ENCODE results near the genes HNRNPR and ID3.

DNA sequence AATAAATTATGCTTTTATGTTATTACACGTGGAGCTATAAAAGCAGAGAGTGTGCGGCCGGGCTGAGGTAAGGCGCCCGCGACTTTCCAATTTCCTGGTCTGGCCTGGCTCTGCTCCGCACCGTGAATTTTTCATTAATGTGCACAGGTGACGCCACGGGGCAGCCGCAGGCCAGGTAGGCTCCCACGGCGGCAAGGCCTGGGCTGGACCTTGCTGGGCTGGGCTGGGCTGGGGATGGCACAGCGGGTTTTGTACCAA, 115.0 kb upstream of the WNT4 start:
- PRO-cap, result no peak

DNA sequence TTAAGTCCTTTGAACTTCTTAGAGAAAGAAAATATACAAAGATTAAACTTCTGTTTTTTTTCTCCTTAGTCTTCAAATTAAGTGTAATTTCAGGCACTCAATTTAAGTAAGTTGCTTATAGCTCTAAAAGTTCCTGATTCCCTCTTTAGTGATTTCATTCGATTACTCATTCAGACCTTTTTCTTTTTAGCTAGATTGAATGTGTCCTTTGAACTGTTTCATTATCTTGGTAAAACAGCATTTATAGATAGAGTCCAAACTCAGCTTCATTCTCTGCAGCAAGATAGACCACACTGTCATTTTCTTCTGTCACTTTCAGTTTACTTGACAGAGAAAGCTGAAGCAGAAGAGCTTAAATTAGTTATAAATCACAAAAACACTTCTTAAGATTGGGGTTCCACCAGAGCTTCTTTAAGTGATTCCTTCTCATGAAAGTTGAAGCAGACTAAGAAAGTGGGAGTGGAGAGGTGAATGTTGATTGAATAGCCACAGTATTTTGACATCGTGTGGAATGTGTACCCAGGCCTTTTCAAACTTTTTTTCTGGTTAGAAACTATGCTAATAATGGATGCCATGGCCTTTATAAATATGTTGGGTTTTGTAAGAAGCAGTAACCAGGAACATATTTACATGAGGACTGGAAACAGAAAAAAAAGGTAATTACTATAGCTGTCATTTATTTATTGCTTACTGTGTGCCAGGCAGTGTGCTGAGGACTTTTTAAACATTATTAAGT, 52.2 kb downstream of the ZBTB40 start:
- PRO-cap, result no peak

- PRO-cap, result no peak
These were observed 33.2 kb upstream of the EPHA8 start for GRCh38 chr1:22529951-22530645.

DNA sequence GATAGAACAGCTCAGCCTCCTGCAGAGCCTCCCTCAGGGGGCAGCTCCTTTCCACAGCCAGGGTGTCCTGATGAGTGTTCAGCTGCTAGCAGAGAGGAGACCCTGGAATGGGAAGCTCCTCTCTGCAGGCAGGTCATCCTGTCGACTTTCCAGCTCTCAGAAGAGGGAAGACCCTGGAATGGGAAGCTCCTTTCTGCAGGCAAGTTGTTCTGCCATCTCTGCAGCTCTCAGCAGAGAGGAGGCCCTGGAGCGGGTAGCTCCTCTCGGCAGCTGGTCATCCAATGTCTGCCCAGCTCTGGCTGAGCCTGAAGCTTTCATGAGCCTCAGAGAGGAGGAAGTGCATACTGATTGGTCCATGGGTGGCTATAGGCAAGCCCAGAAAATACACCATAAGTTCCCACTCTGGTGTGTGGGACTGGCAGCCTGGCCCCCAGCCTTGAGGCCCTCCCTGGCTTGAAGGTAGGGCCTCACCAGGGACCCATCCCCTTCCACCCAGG, 1.7 kb upstream of the C1QA start:
- PRO-cap, result no peak

- PRO-cap, result no peak
These were observed 85.8 kb downstream of the EPHB2 start for GRCh38 chr1:22796129-22797059.

DNA sequence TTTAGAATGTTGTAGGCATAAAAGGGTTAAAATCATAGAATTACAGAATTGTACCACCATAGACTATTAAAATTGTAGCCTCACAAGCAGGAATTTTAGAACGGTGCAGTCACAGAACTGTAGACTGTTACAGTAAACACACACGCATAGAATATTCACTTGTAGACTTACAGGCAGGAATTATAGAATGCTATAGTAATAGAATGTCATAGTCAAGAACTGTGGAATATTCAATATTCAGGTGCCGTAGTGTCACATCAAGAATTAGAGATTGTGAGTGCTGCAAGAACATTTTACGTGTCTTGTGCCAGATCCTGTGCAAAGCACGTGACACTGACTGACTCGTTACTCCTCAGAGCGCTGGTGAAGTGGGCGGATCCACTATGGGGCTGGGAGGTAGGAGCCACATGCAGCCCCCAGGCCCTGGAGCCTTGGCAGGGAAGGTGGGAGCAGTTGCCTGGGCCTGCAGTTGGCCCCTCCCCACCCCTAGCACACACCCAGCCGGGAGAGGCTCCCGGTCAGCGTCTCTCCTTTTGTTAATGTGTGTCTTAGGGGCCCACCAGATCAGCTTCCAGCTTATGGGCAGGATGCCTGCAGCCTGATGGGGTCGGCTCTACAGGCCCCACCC, 118.3 kb downstream of the EPHB2 start:
- PRO-cap, result no peak

GRCh38 chr1:23097147-23097612, 77.9 kb downstream of the KDM1A start:
- PRO-cap, result no peak

DNA sequence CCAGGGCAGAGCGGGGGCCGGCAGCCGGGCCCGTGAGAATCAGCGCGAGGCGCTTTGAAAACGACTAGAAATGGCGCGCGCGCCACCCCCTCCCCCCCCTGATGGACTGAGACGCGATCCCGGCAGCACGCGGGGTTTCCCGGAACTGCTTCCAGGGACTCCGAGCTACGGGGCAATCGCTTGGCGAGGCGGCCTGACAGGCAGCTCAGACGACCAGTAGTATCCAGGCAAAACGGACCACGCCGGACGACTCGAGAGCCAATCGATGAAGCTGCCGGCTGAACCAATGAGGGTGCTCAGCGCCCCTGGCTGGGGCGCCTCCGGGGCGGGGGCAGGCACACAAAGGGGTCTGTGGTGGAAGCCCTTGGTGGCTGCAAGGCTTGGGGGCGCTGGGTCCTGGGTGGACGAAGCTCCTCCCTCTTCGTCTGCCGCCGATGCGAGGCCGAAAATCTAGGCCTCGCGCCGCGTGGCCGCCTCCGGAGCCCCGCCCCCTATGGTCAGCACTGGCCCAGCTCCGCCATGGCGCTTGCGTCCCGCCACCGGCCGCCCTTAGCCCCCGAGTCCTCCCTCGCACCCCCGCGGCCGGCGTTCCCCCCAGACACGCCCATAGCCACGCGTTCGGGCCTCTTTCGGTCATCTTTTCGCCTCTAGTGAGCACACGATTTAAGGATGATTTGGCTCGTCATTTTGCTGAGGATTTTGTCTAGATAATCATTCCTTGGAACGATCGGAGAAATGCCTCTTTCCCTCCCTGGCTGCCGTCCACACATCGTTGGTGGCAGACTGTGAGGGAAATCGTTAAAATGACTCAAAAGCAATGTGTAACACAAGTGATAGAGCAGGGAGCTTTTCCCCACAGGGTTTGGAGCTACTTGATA, at the start of gene HNRNPR:
Gene HNRNPR, minus strand, starts transcription at position 75 of the 878 bp plus-strand sequence.
- PRO-cap, result bidirectional peak, plus-strand start at position 342 of the sequence, minus-strand start at position 56 of the sequence

- PRO-cap, result bidirectional peak, plus-strand start at chr1:23368506, minus-strand start at chr1:23368307
These were observed 1.8 kb downstream of the ZNF436 start for GRCh38 chr1:23367442-23368621.

DNA sequence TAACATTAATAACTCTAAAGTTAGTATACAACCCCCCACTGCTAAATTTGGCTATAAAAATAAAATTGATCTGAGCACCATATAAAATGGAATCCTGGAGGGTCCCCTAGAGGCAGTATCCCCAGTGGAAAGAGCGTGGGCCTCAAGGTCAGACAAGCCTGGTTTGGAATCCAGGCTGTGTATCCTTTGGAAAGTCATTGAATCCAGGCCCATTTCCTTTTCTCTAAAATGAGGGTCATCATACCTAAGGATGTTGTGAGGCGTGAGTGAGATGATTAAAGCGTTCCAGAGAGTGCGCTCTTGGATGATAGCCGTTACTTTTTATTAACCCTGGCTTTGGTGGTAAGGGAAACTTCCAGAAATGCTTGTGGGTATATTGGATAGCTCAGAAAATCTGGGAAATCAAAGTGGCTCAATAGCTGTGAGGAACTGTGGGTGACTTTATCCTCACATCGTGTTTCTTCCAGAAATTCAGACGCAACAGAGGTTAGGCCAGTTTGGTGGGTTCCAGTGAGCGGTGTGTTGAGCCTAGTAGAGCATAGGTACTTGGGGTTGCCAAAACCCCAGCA, 737 bp upstream of the ZNF436 start:
- PRO-cap, result no peak

DNA sequence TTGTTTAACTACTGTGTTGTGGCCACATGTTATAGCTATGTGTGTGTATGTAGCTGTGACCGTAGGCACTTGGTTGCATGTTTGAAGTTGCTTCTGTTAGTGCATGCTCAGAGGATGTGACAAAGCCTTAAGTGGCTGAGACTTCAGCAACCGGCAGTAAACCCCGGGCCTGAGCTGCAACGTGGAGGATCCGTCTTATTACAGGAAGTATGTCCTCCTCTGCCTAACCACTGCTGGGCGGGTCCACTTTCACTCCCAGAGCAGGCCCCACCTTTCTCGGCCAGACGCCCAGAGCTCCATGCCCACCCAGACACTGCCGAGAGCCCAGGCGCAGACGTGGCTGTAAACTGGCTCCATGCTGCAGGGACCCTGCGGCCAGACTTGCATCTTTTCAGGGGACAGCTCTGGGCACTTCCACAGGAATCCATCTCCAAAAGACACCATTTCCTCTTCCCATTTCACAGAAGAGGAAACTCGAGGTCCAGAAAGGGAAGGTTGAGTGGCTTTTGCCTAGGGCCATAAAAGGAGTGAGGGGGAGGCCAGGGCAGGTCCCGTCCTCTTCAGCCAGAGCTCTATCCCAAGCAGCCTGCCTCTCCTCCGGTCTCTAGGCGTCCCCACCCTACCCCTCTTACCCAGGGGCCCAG, 2.1 kb downstream of the TCEA3 start:
- PRO-cap, result no peak

DNA sequence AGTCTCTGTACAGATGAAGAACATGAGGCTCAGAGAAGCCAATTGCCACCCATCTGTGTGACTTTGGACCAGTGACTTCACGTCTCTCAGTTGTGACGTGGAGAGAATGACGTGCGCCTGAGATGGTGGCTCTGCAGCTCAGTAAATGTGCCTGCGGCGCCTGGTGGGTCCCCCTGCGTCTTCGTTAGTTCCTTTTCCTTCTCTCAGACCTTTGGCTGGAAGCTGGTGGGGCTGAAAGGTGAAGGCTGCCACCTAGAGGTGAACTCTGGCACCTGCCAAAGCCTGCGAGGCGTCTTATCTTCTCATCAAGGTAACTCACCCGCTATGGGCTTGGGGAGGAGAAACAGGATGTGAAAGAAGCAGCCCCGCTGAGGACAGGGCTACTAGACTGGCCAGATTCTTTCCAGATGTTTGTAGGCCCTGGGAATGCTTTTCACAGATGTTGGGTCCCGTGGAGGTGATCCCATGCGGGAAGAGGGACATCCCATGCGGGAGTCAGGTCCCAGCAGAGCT, 8.8 kb upstream of the E2F2 start:
- PRO-cap, result no peak

- PRO-cap, result unidirectional peak, minus-strand start at chr1:23558964; bidirectional peak, plus-strand start at chr1:23559644, minus-strand start at chr1:23559499
These were observed at the start of gene ID3 for GRCh38 chr1:23558763-23559730. Gene ID3, minus strand, starts transcription at chr1:23559501.

- PRO-cap, result no peak
These were observed 1.8 kb upstream of the ID3 start for GRCh38 chr1:23561083-23561543.

GRCh38 chr1:23591435-23592184, 32.3 kb upstream of the ID3 start:
- PRO-cap, result no peak

- PRO-cap, result no peak
These were observed 63.9 kb upstream of the RPL11 start for GRCh38 chr1:23627709-23628060.

GRCh38 chr1:23692358-23693303, 1.0 kb downstream of the RPL11 start:
- PRO-cap, result no peak

DNA sequence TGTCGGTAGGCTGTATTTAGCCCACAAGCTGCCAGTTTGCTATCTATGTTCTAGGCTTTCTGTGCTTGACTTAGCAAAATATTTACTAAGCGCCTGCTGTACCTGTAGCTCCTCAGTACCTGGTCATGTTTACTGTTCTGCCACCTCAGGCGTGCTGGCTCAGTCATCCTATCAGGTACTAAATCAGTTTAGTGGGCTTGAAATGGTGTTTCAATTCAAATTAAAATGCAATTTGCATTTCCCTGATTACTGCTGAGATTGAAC, 15.7 kb upstream of the ELOA start:
- PRO-cap, result no peak

DNA sequence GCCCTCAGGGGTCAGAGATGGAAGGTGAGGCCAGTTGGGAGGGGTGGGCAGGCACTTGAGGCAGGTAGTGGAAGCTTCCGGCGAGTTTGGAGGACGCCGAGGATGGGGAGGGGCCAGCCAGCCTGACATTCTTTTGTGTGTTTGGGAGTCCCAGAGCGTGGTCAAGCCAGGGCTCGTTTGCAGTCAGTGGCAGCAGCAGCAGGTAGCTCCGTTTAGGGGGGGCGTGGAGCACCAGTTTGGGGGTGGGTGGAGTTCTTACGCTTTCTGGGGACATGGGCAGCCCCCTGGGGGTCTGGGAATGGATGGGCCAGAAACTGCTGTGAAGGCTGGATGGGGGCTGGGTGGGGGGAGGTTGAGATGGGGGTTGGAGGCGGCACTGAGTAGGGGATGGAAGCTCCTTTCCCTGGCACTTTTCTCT, 880 bp downstream of the LYPLA2 start:
- PRO-cap, result no peak

DNA sequence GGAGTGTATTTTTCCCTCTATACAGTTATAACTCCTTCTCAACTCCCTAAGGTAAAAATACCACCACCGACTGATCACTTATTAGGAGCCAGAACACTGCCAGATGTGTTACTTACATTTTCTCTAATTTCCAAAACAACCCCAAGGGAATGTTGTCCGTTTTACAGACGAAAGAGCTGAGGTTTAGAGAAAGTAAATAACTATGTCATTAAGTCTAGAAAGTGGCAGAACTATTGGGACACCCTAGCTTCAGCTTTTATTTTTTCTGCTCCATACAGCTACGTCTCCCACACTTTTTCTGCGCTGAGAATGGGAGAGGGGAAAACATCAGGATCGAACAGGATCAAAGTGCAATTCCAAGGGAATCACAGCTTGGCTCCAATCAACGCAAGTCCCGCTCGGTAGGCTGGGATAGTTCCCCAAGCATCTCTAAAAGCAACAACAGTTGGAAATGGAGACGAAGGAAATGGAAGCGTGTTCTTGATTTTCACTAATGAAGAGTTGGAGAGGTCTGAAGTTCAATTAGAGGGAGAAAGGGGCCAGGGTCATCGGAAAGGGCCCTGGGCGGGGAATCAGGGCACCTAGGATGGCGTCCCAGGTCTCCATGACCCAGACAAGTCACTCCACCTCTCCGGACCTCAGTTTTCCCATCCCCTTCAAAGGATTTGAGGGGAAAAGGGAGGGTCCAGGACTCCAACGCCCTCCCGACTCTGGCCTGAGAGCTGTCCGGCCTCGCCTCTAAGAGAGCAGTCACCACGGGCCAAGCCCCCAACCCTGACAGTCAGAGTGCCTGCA, 503 bp downstream of the HMGCL start:
- PRO-cap, result unidirectional peak, plus-strand start at position 444 of the sequence

Measured in gallbladder (tissue), 1 donor.